ENCODE measurements around the genes DOC2A, CORO1A, SEPHS2 and PRR14.

DNA sequence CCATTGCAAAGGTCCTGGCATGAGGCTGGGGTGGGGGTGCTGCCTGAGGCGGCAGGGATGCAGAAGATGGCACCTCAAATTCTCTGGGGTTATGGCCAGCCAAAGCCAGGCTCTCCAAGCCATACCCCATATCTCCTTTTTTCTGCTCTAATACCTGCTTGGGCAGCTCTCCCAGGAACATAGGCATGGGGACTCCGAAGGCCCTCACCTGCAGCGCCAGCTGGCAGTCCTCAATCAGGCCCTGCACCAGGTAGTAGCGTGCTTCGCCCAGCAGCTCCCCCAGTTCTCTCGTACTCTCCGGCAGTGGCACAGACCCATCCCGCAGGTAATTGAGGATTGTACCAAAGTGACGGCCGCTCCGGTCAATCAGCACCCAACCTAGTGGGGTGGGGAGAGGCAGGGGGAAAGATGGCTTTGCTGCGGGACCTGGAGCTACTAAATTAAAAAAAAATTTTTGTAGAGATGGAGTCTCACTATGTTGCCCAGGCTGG, 3.0 kb downstream of the KCTD13 start:
- RRBS, result 96% methylated on average over 5 of the region's 12 CpGs

DNA sequence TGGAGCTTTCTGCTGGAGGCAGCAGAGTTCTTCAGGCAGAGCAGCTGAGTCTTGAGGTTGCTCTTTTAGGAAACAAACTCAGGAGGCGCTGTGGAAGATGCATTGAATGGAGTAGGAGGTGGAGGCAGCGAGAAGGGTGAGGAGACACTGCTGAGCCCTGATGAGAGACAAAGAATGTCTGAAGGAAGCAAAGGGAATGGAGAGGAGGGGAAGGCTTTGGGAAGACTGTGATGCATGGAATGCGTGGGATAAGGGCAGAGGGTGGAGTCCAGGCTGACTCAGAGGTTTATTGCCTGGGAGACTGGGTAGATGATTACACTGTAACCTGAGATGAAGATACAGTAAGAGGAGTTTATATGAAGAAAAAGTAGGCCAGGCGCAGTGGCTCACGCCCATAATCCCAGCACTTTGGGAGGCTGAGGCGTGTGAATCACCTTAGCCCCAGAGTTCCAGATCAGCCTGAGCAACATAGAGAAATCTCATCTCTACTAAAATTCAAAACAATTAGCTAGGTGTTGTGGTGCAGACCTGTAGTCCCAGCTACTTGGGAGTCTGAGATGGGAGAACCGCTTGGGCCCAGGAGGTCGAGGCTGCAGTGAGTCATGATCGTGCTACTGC, 17.9 kb upstream of the TMEM219 start:
- RRBS, result no CpG with 5 or more reads among the region's 9 CpGs

GRCh38 chr16:29996718-29997195, 716 bp downstream of the INO80E start:
- RRBS, result no CpG with 5 or more reads among the region's 9 CpGs

DNA sequence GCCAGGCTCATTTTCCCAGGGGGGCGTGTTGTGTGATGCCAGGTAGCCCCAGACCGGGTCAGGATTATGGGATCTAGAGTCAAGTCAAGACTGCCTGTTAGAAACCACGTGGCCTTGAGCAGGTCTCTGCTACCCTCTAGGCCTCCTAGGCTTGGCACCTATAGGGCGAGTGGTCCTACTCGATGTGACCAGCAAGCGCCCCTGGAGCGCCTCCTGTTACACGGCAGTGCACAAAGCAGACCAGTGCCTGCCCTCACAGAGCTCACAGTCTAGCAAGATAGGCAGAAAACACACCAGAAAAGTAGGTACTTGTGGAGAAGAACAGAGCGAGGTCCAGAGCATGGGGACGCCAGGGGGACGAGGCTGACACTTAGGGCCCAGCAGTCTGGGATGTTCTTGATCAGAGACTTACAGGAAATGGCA, 5.8 kb downstream of the INO80E start:
- RRBS, result 100% methylated on average over 2 of the region's 11 CpGs

DNA sequence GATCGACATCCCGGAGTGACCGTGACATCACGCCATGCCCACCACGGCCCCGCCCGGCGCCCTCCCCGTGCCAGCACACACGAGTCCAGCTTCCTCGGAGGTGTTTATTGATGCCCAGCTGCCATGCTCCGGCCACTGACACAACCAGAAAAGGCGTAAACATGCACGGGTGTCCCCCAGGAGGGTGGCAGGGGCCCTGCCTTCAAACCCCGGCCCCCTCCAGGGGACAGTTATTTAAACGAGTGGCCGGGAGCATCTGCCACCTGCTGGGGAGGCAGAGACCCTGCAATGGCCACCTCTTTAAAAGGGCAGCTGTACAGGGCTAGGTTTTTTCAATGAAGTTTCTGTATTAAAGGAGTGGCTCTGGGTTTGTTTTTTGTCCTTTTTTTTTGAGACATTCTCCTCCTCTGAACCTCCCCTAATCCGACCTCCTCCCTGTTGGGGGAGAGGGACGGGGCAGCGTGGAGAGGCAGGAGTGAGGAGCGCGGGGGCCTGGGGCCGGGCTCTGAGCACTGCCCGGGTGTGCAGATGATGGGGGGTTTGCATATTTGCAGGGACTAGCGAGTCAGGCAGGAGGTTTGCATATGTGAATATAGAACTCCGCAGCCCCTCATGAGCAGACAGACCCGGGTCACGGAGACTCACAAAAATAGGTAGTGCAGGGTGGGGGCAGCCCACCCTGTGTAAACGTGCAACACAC, 5.3 kb downstream of the DOC2A start:
- RRBS, result 80% methylated on average over 19 of the region's 29 CpGs

GRCh38 chr16:30010785-30011827, at the start of gene DOC2A:
DOC2A (minus strand) TSS chr16:30011027.
- RRBS, result 2% methylated on average over 68 of the region's 106 CpGs

GRCh38 chr16:30063465-30063843, 2.1 kb upstream of the ALDOA start:
- RRBS, result no CpG with 5 or more reads among the region's 8 CpGs

- RRBS, result 8% methylated on average over 10 of the region's 35 CpGs
These were observed 1.4 kb upstream of the ALDOA start for GRCh38 chr16:30063844-30064869.

DNA sequence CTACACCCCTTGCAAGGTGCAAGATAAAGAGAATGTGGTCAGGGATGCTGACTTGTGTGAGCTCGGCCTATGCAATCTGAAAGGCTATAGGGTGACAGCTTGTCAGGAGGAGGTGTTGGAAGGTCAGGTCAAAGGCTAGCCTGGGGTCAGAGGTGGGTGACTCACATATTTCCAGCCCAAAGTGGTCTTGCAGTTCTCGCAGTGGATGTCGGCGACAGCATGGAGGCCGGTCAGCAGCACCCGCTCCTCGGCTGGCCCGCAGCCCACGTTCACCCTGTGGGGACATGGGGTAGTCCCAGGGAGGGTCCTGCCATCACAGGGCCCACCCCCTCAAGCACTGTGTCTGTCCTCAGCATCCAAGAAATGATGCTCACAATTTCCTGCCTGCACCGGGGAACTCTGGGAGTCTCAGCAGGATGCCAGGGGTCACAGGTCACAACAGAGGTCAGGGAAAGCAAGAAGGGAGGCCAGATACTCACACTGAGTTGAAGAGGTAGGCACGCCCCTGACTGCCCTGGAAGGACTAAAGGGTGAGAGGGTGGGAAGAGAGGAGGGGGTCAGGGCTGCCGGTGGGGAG, 1.3 kb downstream of the YPEL3 start:
- RRBS, result no CpG with 5 or more reads among the region's 12 CpGs

GRCh38 chr16:30108322-30108763, 5.0 kb downstream of the GDPD3 start:
- RRBS, result no CpG with 5 or more reads among the region's 7 CpGs

GRCh38 chr16:30139744-30140063, 16.7 kb upstream of the MAPK3 start:
- RRBS, result no CpG with 5 or more reads among the region's 6 CpGs

GRCh38 chr16:30182962-30183950, at the start of gene CORO1A:
CORO1A (plus strand) TSS chr16:30183602.
- RRBS, result 4% methylated on average over 56 of the region's 96 CpGs

DNA sequence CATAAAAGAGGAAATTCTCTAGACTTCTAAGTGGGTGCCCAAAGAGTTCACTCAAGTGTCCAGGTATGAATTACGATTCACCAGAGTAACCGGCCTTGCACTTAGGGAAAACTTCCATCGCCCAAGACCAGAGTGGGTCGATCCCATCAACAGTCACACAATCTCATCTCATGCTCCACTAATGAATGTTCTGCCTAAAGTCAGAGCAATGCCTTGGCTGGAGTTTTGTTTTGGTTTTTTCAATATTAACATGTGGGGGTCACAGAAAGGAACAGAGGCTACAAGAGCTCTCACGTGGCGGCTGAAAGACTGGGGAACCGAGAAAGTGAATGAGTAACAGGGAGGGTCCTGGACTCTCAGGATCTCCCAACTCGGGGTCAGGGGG, 20.8 kb downstream of the CD2BP2 start:
- RRBS, result no CpG with 5 or more reads among the region's 8 CpGs

DNA sequence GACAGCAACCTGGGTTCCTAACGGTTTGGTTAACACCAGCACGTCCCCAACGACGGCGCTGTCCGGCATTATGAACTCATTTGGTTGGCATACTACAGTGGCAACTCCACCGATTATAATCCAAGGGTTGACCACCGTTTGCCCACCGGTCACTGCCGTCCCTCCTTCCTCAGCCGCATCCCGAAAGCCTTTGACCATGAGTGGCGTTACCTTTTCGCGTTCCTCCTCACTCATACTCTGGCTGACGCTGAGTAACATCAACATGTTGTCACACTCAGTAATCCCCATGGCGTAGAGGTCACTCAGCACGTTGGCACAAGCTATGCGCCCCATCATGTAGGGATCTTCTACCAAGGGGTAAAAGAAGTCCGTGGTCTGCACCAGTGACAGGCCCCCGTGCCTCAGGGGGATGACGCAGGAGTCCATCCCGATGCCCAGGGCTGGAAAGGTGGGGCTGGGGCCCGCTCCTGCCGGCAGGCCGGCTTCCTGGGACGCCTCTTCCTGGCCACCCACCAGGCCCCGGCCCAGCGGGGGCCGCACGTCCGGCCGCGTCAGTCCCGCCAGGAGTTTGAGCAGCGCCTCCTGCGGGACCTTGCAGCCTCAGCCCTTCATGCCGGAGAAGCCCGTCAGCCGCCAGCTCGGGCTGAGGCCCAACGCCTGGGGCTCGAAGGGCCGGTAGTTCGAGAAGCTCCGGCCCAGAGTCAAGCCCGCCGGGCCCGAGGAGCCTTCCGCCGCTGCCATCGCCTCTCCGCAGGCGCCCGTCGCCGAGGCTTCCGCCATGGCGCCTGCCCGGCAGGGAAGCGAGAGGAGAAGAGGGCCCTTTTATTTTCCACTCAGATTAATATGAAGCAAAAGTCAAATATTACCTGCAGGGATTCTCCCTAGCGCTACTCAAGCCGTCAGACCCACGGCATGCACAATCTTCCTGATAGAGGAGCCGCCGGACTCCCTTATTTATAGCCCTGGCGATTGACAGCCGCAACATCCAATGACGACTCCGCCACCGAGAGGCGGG, at the start of gene SEPHS2:
TSS of gene SEPHS2 (minus strand) at position 927 of the 1,015 bp plus-strand sequence.
- RRBS, result 4% methylated on average over 31 of the region's 72 CpGs

GRCh38 chr16:30446336-30446732, 660 bp upstream of the SEPHS2 start:
- RRBS, result no CpG with 5 or more reads among the region's 8 CpGs

GRCh38 chr16:30650634-30651215, at the start of gene PRR14:
PRR14 (plus strand) TSS chr16:30650960.
- RRBS, result 4% methylated on average over 21 of the region's 42 CpGs

GRCh38 chr16:30699698-30700206, 781 bp downstream of the SRCAP start:
- RRBS, result no CpG with 5 or more reads among the region's 9 CpGs

GRCh38 chr16:30722776-30723328, 17.6 kb upstream of the TMEM265 start:
- RRBS, result no CpG with 5 or more reads among the region's 12 CpGs

- RRBS, result 3% methylated on average over 36 of the region's 98 CpGs
These were observed 11.4 kb downstream of the ZNF629 start for GRCh38 chr16:30775271-30776349.

- RRBS, result no CpG with 5 or more reads among the region's 7 CpGs
These were observed 9.6 kb downstream of the ZNF629 start for GRCh38 chr16:30777133-30778113.

All from HL-60 (cell line).